Thyroid gland (tissue), 7 donors: ENCODE measurements around the genes ZBTB8OS, RNF19B and A3GALT2.

- PRO-cap, 2 experiments = peak in 2 of 2 experiments; most common minus-strand start chr1:32361702 (in 1)
- RAMPAGE, long total RNA, 5 experiments = no peak in any of the 5 experiments
Measured at GRCh38 chr1:32361395-32361808, 883 bp downstream of the FAM229A start.

DNA sequence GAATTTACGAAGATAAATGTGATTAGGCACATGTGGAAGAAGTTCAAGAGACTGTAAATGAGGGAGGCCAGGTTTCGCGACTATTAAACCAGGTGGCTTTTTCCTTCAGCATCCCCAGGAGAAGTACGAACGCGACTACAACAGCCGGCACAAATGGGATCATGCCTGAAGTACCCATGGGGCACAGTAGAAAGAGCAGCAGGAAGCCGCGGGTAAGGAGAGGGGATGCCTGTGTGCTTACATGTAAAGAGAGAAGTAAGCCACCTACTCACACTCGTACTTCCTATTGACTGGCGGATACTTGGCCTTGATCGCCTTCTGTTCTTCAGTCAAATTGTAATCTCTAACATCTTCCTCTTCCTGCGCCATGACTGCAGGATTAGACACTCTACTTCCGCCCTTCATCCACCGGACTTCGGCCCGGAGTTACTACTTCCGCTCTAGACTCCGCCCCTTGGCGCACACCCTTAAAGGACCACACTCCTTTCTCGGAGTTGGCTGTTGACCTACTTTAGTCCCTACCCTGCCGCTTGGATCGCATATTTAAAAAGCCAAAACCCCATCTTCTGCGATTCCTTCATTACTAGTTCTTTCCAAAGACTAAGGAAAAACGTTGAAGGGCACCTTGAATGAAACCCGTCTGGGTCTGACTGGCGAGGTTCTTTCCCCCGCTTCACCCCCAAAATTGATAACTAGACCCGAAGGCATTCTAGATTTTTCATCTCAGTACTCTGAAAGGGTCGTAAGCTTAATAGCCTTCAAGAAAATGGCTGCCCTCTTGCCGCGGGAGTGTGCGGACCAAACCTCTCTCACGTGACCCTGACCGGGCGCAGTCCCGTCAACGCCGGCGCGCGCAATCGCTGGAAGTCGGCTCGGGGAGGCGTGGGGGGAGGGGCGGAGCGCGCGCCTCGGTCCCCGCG lies at the start of gene ZBTB8OS:
Gene ZBTB8OS, minus strand, starts transcription at position 390 of the 920 bp plus-strand sequence.
- PRO-cap, 2 experiments = peak in 2 of 2 experiments; most common plus-strand start position 443 of the sequence (in 1); most common minus-strand start position 811 of the sequence (in 2)
- RAMPAGE, long total RNA, 5 experiments = start-site peak on the minus strand in 4 of 5 experiments, centred at positions 377 to 794 of the sequence, 57 to 1,113 reads per replicate

DNA sequence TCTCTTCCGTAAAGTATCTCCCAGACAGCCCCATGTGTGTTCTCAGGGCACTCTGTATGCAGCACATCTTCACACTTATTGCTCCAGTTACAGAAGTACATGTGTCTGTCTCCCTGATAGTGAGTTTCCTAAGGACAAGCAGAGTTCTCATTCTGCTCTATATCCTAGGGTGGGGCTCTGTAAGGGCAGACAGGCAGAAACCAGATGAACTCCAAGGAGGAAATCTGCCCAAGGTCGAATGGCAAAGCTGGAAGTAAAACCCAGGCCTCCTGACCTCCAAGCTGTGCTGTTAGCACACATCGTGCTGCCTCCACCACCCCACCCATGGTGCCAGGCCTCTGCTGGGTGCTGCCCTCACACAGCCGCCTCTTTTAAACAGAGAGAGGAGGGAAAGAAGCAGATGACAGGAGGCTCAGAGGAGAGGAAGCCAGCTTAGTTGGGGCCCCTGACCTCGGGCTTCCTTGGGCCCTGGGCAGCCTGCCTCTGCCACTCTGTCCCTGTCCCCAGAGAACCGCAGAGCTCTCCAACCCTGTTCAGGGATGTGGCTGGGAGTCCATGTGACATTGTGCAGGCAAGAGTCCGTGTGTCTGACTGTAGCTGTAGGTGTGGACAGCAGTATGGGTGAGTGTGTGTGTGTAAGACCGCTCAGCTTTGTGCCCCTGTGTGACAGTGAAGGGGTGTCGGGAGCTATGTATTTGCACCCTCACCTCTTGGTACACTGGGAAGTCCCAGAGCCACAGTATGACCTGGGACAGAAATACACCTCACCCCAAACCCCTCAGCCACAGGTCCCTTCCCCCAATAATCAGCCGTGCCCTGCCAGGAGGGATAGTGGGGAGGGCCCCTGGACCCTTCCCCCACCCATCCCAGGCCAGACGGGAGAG lies 1.1 kb downstream of the SYNC start:
- PRO-cap, 2 experiments = no peak in any of the 2 experiments
- RAMPAGE, long total RNA, 5 experiments = no peak in any of the 5 experiments

GRCh38 chr1:32743465-32744502 lies 2.2 kb downstream of the KIAA1522 start:
- PRO-cap, 2 experiments = peak in 1 of 2 experiments; most common minus-strand start chr1:32744223 (in 1)
- RAMPAGE, long total RNA, 5 experiments = no peak in any of the 5 experiments

DNA sequence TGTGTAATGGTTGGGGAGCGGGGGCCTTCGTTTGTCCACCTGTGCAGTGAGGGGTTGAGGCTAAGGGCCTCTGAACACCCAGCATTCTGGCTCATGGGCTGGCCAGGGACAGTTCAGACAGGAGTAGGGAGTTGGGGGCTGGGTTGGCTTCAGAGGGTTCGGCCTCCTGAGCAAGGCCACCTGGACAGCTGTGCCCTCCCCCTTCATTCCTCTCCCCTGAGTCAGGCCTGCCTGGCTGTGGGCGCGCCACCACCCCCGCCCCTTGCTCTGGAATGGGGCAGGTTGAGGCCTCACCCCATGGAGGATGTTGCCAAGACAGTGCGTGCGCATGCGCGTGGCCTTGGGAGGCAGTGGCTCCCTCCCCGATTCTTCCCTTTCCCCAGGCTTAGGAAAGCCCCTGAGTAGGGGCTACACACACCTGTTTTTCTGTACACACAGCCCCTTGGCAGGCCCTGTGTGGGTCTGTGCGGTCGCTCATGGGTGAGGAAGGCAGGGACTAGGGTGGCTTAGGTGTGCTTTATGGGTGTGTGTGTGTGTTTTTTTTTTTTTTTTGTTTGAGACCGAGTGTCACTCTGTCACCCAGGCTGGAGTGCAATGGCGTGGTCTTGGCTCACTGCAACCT lies 18.5 kb downstream of the KIAA1522 start:
- PRO-cap, 2 experiments = peak in 2 of 2 experiments; most common plus-strand start position 318 of the sequence (in 1); most common minus-strand start position 88 of the sequence (in 1)
- RAMPAGE, long total RNA, 5 experiments = no peak in any of the 5 experiments

- PRO-cap, 2 experiments = no peak in any of the 2 experiments
- RAMPAGE, long total RNA, 5 experiments = no peak in any of the 5 experiments
Measured at GRCh38 chr1:32766297-32767065, 24.9 kb downstream of the KIAA1522 start.

DNA sequence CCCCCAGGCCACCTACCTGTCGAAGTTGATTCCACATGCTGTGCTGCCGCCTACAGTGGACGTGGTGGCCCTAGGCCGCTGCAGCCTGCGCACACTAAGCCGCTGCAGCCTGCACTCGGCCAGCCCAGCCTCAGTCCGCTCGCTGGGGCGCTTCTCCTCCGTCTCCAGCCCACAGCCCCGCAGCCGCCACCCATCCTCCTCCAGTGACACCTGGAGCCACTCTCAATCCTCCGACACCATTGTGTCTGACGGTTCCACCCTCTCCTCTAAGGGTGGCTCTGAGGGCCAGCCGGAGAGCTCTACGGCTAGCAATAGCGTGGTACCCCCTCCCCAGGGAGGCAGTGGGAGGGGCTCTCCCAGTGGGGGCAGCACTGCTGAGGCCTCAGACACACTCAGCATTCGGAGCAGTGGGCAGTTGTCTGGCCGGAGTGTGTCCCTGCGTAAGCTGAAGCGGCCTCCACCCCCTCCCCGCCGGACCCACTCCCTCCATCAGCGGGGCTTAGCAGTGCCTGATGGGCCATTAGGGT lies 28.6 kb downstream of the KIAA1522 start:
- PRO-cap, 2 experiments = no peak in any of the 2 experiments
- RAMPAGE, long total RNA, 5 experiments = no peak in any of the 5 experiments

DNA sequence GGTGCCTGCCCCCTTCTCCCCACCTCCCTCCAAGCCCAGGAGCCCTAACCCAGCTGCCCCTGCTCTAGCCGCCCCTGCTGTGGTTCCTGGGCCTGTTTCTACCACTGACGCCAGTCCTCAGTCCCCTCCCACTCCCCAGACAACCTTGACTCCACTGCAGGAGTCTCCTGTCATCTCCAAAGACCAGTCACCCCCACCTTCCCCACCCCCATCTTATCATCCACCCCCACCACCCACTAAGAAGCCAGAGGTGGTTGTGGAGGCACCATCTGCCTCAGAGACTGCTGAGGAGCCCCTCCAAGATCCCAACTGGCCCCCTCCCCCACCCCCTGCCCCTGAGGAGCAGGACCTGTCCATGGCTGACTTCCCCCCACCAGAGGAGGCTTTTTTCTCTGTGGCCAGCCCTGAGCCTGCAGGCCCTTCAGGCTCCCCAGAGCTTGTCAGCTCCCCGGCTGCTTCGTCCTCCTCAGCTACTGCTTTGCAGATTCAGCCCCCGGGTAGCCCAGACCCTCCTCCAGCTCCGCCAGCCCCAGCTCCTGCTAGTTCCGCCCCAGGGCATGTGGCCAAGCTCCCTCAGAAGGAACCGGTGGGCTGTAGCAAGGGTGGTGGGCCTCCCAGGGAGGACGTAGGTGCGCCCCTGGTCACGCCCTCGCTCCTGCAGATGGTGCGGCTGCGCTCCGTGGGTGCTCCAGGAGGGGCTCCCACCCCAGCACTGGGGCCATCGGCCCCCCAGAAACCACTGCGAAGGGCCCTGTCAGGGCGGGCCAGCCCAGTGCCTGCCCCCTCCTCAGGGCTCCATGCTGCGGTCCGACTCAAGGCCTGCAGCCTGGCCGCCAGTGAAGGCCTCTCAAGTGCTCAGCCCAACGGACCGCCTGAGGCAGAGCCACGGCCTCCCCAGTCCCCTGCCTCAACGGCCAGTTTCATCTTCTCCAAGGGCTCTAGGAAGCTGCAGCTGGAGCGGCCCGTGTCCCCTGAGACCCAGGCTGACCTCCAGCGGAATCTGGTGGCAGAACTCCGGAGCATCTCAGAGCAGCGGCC lies 29.9 kb downstream of the KIAA1522 start:
- PRO-cap, 2 experiments = no peak in any of the 2 experiments
- RAMPAGE, long total RNA, 5 experiments = no peak in any of the 5 experiments

- PRO-cap, 2 experiments = no peak in any of the 2 experiments
- RAMPAGE, long total RNA, 5 experiments = no peak in any of the 5 experiments
Measured at GRCh38 chr1:32818765-32819284, 1.4 kb downstream of the S100PBP start.

DNA sequence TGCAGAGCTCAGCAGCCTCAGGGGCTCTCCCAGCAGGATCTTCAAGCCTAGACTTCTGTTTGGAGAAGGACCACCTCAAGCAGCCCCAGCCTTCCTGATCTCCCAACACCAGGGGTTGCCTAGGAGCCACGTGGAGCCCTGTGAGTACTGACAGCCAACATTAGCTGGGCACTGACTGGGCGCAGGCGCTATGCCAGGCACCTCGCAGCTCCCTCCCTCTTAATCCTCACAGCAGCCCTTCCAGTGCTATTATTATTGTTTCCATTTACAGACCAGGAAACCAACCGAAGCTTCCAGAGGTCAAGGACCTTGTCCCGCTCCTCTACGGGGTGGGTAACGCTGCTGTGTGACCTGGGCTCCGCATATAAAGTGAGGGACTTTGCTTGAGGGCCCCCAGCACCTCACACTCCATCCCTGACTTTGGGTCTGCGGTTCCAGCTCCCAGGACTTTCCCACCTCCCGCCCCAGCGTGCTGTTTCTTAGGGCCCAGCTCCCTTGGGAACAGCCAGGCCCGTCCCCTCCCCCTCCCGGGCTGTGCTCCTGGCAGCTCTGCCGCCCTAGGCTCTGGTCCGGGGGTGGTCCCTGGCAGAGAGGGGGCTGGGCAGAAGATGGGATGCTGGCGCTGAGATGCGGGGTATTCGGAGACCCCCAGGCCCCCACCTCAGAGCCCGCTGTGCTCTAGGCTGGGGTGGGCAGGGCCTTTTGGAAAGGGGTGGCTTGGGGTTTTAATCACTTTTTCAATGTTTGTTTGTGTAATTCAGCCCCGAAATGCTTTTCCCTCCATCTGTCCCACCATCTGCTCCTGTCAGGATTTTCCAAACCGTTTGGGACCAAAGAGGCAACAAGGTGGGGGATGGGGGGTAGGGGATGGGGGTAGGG lies 4.2 kb upstream of the HPCA start:
- PRO-cap, 2 experiments = no peak in any of the 2 experiments
- RAMPAGE, long total RNA, 5 experiments = no peak in any of the 5 experiments

- PRO-cap, 2 experiments = no peak in any of the 2 experiments
- RAMPAGE, long total RNA, 5 experiments = no peak in any of the 5 experiments
Measured at GRCh38 chr1:32924670-32925271, 23.6 kb upstream of the TMEM54 start.

DNA sequence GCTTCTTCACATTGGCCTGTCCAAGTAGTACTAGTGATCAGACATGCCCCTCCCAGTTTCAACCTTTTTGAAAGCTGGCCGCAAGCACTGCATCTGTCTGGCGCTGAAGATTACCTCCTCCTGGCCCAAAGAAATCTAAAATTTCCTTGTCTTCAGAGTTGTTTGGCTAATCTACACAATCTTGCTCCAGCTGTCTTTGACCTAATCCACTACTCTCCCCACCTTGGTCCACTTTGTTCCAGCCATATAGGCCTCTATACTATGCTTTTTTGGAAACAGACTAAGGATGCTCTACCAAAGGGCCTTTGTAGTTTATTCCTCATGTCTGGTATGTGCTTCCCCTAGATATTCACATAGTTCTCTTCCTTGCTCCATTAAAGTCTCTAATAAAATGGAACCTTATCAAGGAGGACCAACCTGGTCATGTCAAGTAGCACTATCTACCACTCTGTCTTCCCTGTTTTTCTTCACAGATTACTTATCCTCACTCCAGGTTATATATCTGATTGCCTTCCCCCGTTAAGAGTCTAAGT lies 31.5 kb upstream of the TMEM54 start:
- PRO-cap, 2 experiments = no peak in any of the 2 experiments
- RAMPAGE, long total RNA, 5 experiments = no peak in any of the 5 experiments

GRCh38 chr1:32964457-32965292 lies at the start of gene RNF19B:
Gene RNF19B, minus strand, starts transcription at chr1:32964809.
- PRO-cap, 2 experiments = peak in 2 of 2 experiments; most common plus-strand start chr1:32964566 (in 2); most common minus-strand start chr1:32964809 (in 2)
- RAMPAGE, long total RNA, 5 experiments = no peak in any of the 5 experiments

DNA sequence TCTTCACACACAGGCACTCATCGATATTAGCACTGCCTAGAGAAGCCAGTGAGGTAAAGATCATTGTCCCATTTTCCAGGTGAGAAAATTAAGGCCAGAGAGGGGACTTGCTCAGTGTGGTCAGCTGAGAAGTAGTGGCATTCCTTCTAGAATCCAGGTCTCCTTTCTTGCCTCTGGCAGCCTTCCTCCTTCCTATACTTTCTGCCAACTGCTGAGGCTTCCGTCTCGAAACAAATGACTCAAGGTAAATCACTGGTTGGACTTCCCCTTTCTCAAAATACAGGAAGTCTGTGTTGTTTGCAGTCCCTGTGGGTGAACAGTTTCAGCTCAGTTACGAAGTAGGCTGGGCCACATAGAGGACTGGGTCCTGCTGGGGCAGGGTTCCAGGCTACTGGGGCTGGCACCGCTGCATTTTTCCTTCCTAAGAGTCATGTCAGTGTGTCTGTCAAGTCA lies 16.5 kb upstream of the RNF19B start:
- PRO-cap, 2 experiments = peak in 2 of 2 experiments; most common plus-strand start position 330 of the sequence (in 2); most common minus-strand start position 169 of the sequence (in 1)
- RAMPAGE, long total RNA, 5 experiments = no peak in any of the 5 experiments

DNA sequence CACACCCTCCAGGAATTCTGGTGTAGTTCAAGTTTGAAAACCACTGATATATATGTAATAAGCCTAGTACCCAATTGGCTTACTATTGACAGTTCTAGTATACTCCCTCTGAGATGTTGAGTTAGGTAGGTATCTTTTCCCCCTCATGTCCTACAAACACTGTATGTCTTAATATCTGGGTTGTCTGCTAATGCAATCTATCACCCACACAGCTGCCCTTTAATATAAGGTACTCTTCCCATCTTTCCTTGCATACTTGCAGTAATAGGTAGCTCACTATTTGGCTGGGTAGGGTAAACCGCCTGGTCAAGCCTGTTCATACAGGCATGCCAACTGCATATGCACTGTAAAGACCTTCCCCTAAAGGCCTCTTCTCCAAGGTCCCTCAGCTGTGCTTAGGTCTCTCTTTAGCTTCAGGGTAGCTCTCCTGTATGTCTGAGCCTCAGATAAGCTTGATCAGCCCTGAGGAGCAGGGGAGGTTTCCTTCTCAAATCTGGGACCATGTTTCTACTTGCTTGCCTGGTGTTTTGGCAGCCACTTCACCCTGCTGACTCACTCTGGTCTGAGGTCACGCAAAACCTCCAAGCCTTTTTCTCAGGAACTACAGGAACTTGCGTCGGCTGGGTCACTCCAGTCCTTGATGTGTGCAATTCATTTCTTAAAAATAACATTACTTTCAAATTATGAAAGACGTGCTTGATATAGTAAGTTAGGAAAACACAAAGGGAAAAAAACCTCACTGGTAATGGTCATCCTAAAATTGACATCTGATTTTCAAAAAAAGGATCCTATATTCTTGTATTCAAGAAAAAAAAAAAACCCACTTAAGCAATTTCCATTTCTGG lies 24.5 kb upstream of the RNF19B start:
- PRO-cap, 2 experiments = peak in 2 of 2 experiments; most common plus-strand start position 597 of the sequence (in 2); most common minus-strand start position 495 of the sequence (in 1)
- RAMPAGE, long total RNA, 5 experiments = no peak in any of the 5 experiments

- PRO-cap, 2 experiments = no peak in any of the 2 experiments
- RAMPAGE, long total RNA, 5 experiments = no peak in any of the 5 experiments
Measured at GRCh38 chr1:33002559-33003406, 33.9 kb downstream of the AK2 start.

DNA sequence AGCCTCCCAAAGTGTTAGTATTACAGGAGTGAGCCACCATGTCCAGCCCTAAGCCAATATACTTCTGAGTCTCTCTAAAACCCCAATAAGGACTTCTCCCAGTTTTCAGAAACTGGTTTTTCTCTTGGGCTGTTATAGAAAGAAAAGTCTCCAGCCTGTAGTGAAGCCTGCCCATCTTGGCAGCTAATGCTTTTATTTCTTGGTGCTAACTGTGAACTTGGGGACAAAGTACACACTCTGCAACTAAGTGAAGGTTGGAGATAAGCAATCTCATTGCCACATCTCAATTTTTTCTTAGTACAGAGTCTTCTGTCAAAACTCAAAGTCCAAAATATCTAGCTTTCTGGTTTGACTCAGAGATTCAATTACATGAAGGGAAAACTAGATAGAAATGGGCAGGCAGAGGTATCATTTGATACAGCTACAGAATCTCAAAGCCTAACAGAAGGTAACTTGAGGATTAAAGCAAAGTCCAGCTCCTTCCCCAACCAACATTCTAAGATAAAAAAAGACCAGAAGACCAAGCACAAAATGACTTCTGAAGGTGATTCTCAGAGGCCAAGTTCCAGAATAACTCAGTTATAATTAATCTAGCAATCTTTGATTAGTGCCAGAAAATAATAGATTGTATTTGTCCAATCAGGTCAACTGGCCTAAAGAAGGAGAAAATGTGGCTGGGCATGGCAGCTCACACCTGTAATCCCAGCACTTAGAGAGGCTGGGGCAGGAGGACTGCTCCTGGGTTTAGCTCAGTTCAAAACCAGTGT lies 13.9 kb downstream of the AK2 start:
- PRO-cap, 2 experiments = no peak in any of the 2 experiments
- RAMPAGE, long total RNA, 5 experiments = no peak in any of the 5 experiments

DNA sequence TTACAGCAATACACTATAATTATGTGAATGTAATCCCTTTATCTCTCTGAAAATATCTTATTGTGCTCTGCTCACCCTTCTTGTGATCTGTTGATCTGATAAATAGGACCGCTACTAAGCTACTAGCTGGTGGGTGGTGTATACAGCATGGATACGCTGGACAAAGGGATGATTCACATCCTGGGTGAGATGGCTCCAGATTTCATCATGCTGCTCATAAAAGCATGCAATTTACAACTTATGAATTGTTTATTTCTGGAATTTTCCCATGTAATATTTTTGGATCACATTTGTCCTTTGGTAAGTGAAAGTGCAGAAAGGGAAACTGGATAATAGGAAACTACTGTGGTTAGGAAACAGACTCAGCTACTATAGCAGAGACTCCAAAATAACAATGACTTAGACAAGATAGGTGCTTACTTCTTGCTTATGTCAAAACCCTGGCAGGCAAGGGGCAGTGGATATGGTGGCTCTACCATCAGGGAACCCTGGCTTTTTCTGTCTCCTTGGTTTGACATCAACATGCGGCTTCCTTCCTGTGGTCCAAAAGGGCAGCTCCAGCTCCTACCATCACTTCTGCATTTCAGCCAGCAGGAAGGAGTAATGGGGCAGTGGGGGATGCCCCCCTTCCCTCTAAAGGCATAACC lies 13.6 kb upstream of the AK2 start:
- PRO-cap, 2 experiments = no peak in any of the 2 experiments
- RAMPAGE, long total RNA, 5 experiments = no peak in any of the 5 experiments

- PRO-cap, 2 experiments = no peak in any of the 2 experiments
- RAMPAGE, long total RNA, 5 experiments = no peak in any of the 5 experiments
Measured at GRCh38 chr1:33163359-33163840, 18.4 kb downstream of the TRIM62 start.

DNA sequence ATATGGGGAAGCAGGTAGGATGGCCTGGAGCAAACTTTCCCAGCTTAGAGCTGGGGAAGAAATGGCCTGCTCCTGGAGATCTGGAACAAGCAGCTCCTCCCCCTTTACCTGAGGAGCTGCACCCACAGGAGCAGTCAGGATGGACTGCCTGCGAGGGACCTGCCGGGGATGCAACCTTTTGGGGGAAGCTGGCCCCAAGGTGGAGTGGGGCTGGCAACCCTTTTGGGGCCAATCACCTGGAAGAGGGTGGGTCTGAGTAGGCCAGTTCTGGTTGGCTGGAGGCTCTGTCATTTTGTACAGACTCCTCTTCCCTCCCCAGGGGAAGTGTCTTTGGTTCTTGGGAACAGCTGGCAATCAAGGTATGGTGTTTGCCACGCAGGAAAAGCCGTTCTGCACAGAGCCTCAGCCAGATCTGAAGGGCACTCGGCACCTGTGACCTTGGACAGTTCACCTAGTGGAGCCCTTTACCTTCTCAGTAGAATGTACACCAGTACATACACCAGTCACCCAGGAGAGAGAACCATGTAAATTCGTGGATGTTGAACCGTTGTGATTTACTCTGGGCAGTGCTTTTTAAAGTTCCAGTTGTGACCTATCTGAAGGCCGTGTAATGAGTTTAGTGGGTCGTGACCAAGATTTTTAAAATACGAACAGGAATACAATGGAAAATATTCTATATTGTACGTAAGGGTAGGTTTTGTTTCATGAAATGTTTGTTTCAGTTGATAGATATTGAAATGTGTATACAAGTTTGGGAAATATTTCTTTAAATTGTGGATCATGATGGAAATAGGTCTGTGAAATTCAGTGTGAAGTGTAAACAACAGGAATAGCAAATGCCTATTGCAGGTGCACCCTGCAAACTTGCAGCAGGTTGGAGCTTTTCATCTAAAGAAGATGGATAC lies at the start of gene A3GALT2:
Gene A3GALT2, minus strand, starts transcription at position 2 of the 905 bp plus-strand sequence.
- PRO-cap, 2 experiments = no peak in any of the 2 experiments
- RAMPAGE, long total RNA, 5 experiments = no peak in any of the 5 experiments